Hair follicle dermal papilla cell (primary cell): ENCODE data around the genes NLRP10 and AKIP1.

DNA sequence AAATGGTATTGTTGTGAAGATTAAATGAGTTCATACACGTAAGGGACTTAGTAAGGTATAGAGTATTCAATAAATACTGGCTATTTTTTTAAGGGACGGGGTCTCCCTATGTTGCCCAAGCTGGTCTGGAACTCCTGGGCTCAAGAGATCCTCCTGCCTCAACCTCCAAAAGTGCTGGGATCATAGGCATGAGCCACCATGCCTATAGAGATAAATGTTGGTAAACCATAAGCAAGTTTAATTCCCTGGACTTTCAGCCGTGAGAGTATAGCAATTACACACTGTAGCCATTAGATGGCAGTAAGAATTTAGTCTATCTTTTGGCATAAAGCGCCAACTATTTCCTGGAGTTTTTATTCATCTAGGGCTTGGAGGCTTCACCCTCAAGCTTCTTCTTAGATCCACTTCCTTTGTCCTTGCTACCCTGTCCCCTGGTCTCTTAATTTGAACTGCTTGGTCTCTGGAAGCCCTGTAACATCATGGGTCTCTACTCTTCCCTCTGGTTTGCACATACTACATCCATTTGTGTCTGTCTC is 38.3 kb downstream of the OR10A6 start:
- CAGE, long polyA plus RNA, result no peak

DNA sequence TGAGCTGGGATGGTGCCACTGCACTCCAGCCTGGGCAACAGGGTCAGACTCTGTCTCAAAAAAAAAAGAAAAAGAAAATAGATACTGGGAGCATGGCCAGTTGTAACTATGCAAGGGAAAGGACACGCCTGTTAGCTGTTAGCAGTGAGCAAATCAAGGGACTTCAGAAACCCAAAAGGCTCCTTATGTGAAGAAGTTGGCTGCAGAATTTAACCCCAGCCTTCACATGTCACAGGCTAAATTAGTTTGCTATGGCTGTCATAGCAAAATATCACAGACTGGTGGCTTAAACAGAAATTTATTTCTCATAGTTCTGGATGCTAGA is 34.5 kb downstream of the OR10A6 start:
- CAGE, long polyA plus RNA, result no peak

- CAGE, long polyA plus RNA, result no peak
Observed at GRCh38 chr11:7965249-7965512, at the start of gene NLRP10. TSS of gene NLRP10 (minus strand) at chr11:7965447.

- CAGE, long polyA plus RNA, result no peak
Observed at GRCh38 chr11:8104285-8104921, 23.4 kb downstream of the TUB start.

DNA sequence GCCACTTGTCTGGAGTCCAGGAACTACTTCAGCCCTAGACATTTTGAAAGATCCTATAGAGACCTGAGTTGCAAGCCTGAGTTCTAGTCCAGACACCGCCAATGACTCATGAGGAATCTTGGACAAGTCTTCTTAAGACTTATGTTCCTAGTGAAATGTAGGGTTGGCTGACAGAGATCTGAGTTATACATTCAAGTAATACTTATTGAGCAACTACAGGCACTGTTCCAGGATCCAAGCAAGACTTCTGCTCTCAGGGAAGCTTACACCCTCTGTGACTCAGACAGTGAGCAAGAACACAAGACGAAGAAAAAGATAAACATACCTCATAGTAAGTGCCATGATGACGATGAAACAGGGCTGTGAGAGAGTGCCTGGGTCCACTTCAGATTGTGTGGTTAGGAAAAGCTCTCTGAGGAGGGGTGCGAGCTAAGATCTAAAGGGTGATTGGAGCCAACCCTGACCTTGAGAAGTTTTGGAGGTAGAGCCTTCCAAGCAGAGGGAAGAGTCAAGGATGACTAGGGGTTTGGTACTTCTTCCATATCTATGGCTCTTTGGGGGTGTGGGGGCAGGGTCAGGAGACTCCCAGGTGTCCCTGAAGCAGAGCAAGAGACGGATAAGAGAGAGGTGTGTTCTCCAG is 10.3 kb upstream of the STK33 start:
- CAGE, long polyA plus RNA, result no peak

GRCh38 chr11:8643766-8644254 is 38.7 kb downstream of the TRIM66 start:
- CAGE, long polyA plus RNA, result no peak

- CAGE, long polyA plus RNA, result no peak
Observed at GRCh38 chr11:8647956-8648327, 34.5 kb downstream of the TRIM66 start.

GRCh38 chr11:8681585-8682504 is 620 bp downstream of the TRIM66 start:
- CAGE, long polyA plus RNA, result no peak

GRCh38 chr11:8692424-8693072 is 10.0 kb downstream of the RPL27A start:
- CAGE, long polyA plus RNA, result no peak

DNA sequence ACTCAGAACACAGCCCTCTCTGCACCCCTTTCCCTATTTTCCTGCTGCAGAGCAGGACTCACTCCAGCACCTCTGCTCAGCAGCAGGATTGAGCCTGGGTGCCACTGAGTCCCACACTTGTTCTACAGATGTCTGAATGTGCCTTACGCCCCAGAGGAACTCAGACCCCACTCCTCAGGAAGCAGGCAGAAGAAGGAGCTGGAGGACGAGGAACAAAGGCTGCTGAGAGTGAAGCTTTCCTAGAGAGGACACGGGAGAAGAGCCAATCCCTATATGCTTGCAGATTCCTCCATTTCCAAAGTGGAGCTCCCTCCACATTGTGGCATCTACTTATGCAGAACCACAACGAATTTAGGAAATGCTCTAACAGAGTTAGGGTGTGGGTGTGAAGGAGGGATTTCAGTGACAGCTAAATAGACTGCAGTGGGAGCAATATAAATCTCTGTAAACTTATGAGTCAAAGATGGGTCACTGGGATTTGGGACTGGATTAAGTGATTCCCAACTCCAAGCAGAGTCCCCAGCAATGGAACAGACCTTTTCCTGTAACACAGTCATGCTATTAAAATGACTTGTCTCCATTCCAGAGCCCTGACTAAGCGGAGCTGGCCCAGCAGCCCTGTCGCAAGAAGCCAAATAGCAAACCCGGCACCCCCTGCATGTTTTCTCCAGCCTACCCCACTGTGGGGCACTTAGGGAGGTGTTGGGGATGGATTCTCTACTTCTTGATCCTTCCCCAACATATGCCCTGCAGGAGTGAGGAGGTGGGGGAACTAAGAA is 36.5 kb downstream of the RPL27A start:
- CAGE, long polyA plus RNA, result no peak

GRCh38 chr11:8759630-8760221 is 50.7 kb downstream of the DENND2B start:
- CAGE, long polyA plus RNA, result no peak

GRCh38 chr11:8774013-8774749 is 36.3 kb downstream of the DENND2B start:
- CAGE, long polyA plus RNA, result no peak

DNA sequence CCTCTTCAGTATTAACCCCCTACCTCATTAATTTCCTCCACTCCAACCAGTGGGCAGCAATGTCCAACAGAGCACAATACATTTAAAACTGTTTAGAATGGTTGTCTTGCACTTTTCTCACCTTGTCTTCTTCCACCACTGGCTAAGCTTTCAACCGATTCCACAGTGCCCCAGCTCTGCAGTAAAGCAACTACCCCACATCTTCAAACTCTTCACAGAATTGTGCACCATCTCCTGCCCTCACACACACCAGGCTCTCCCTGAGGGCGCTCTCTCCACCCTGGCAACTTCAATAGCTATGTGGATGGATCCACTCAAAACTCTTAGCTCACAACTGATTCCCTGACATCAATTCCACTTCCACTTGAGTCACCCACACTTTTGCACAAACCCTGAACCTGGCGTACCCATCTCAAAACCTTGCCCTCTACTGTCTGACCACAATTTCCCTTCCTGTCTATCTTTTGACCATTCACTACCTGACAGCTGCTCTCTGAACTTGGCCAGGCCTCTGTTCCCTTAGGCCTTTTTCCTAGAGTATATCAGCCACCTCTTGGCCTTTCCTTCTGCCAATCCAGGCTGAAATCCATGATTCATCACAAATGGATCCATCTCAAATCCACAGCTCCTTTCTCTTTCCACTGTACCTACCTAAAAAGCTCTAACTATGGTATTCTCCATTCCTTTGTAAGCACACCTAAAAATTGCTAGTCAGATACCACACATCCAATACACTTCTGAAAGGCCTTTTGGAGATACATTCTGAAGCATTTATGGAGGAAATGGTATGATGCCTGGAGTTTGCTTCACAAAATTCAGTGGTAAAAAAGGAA is 21.9 kb downstream of the DENND2B start:
- CAGE, long polyA plus RNA, result no peak

DNA sequence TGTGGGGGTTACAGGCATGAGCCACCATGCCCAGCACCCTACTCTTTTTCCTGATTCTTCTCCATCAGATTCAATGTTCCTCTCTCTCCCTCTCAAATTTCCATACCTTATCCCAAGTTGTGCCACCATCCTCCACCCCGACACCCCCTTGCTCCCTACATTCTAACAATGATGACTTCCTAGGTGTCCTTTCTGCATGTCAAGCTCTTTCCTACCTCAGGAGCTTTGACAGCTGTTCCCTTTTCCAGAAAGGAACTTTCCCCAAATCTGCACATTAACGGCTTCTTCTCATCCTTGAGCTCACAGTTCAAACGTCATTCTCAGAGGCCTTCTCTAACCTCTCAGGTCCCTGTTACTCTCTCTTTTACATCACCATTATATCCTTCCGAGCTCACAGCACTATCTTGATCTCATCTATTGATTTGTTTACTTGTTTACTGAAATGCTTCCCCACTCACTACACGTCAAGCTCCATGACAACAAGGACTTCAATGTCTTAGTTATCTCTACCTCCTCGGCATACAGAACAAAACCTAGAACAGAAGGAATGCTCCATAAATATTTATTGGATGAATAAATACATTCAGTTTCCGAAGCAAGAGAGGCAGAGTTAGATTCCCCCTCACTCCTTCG is 12.6 kb downstream of the DENND2B start:
- CAGE, long polyA plus RNA, result no peak

DNA sequence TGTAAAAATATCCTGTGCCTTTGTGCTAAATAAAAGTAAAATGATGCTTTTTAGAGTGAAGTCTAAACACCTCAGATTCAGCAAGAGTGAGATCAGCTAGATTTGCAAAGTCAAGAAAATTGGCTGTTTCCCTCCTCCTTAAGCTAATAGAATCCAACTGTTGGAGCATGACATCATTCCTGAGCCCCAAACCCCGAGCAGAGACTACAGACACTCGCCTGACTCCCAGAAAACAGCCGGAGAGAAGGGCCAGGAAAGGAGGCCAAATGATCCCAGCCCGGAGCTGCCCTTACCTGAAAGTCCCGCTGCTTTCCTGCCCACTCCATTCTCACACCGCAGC is 280 bp downstream of the DENND2B start:
- CAGE, long polyA plus RNA, result no peak

GRCh38 chr11:8839669-8840377 is 29.3 kb upstream of the DENND2B start:
- CAGE, long polyA plus RNA, result no peak

DNA sequence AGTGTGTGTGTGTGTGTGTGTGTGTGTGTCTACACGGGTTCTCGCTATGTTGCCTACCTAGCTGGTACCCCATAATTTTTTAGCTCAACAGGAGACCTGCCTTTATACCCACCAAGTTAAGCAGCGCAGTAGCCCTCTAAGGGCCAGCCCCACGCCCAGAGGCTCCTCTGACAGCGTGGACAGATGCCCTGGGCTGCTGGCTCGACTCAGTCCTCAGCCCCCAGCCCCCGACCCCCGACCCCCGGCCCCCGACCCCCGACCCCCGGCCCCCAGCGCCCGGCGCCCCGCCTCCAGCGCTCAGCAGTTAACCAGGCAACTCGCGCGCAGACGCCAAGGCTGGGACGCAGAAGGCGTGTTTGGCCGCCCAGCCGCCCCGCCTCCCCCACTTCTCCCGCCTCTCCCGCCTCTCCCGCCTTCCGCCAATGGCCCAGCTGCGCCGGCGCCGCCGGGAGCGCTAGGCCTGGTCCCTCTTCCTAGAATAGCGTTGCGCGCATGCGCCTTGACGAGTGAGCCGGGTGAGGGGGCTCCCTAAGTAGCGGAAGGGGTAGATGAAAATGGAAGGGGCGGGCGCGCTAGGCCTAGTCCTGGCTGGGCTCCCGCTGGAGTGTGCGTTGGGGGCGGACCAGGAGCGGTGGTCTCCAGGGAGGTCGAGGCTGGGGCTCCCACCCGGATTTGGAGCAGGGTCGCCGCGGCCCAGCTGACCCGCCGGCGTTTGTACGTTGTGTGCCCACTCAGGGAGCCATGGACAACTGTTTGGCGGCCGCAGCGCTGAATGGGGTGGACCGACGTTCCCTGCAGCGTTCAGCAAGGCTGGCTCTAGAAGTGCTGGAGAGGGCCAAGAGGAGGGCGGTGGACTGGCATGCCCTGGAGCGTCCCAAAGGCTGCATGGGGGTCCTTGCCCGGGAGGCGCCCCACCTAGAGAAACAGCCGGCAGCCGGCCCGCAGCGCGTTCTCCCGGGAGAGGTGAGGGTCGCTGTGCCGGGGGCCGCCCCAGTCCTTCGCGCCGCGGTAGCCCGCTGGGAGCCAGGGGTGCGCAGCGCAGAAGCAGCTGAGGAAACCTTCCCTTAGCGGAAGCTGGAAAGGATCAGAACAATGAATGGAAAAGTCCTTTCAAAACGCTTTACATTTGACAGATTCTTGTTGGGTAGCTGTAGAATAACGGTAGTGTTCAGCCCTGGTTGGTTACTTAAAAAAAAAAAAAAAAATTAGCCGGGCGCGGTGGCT is at the start of gene AKIP1:
AKIP1 (plus strand) TSS at position 481 of the 1,224 bp plus-strand sequence.
- CAGE, long polyA plus RNA, result no peak

DNA sequence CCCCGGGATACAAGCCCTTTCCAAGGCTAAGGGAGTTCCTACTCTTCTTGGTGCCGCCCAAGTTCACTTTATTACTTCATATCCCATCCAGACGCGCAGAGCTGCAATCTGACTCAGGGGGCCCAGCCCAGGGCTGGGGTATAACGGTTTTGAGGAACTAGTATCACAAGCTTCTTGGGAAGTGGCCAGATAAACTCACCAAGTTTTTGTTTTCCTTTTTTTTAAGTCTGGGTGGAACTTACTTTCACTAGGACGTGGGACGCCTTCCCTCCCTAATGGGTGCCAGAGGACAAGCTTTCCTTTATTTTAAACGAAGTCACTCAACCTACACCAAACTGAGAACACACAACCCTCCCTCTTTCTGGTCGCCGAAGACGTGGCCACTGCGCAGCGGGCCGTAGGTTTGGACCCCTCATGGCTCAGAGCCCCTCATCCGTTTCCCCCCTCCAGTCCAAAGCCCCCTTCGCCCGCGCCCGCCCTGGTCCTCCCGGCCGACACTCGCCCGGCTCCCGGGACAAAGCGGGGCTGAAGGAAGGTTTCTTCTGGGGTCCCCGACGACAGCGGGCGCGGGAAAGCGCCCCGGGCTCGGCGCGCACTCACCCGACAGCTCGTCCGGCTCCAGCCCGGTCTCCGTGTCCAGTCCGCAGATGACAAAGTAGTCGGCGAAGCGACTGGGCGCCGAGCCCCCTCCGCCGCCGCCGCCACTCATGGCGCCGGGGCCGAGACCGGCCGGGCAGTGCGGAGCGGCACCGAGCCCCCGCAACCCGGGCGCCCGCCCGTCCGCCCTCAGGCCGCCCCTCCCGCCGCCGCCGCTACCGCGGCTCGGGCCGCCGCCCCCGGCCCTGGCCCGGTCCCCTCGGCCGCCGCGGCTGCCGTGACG is 549 bp downstream of the DENND5A start:
- CAGE, long polyA plus RNA, result no peak

DNA sequence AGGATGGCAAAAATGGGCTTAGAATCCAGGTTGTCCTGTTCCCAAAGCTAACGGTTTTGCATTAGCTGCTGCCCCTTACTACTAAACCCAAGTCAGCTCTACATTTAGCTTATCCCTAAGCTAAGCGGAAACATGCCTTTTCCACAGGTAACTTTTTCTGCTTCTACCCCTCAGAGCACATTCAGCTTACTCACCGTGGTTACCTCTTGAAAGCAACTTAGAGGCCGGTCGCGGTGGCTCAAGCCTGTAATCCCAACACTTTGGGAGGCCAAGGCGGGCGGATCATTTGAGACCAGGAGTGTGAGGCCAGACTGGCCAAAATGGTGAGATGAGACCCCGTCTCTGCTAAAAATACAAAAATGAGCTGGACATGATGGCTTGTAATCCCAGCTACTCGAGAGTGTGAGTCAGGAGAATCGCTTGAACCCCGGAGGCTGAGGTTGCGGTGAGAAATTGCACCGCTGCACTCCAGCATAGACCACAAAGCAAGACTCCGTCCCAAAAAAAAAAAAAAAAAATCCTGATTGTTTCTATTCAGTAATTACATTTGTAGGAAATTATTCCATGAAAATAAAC is 799 bp upstream of the TMEM41B start:
- CAGE, long polyA plus RNA, result no peak

DNA sequence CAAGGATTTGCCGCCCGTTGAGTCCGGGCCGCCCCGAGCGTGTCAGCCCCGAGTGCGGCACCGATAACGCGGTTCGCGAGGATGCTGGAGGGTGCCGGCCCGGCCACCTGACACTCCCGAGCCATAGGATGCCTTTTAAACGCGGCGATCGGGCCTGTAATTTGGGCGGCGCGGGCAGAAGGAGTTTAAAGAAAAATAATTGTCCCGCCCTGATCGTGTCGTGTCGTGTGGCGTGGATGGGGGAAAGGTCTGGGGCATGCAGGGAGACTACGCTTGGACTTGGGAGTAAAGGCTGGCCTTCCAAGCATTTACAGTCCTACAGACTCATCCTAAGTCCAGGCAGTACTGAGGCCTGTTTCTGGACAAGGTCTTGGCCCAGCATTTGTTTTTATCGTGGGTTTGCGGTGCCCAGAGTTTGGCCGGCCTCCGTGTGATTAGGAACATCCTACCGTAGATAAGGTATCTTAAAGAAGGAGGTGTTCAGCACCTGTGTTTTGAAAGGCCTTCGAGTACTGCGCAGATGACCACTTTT is 1.4 kb downstream of the WEE1 start:
- CAGE, long polyA plus RNA, result no peak